SK-MEL-5 (cell line): Measurements from ENCODE around the gene FAM178B.

RAMPAGE:
- cytosol, long total RNA = no peak
- long total RNA = no peak
- nucleus, long total RNA = no peak
Observed at GRCh38 chr2:96254512-96255181, 11.2 kb downstream of the TMEM127 start.

GRCh38 chr2:96286486-96287283, 18.7 kb downstream of the SNRNP200 start:
RAMPAGE:
- cytosol, long total RNA = no peak
- long total RNA = no peak
- nucleus, long total RNA = no peak

RAMPAGE:
- cytosol, long total RNA = no peak
- long total RNA = no peak
- nucleus, long total RNA = no peak
Observed at GRCh38 chr2:96526821-96527984, 9.3 kb upstream of the ARID5A start.

GRCh38 chr2:96531521-96532621, 4.7 kb upstream of the ARID5A start:
RAMPAGE:
- cytosol, long total RNA = no peak
- long total RNA = no peak
- nucleus, long total RNA = no peak

DNA sequence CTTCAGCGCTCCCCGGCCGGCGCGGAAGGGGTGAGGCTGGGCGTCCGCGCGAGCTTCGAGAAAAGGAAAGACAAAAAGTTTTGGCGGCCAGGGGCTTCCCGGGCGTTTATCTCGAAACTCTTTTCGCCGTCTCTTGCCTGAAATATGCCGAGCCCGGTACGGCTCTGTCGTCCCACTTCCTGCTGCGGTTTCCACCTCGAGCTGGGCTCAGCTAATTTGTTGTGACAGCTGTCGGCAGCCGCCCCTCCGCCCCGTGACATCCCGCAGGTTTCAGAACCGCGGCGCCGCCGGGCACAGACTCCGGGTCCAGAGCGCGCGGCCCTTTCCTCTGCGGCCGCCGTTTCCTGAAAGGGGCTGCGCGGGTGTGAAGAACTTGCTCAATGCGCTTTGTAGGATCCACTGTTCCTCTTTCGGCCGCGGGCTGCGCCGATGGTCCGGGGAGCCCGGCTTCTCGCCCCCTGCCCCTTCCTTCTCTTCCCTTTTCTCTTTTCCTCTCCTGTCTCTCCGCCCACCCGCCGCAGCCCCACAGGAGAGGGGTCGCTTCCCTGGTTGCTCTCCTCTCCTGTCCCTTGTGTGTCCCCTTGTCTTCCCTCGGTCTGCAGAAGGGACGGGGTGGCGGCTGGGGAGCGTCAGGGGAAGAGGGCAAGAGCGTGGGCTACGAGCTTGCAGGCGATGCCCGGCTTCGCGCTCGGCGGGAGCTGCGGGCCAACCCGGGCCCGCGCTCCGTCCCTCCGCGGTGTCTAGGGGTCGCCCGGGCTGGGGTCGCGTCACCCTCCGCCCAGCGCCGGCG, 649 bp downstream of the ARID5A start:
RAMPAGE:
- cytosol, long total RNA = no peak
- long total RNA = no peak
- nucleus, long total RNA = no peak

GRCh38 chr2:96601678-96602229, 36.4 kb downstream of the KANSL3 start:
RAMPAGE:
- cytosol, long total RNA = no peak
- long total RNA = no peak
- nucleus, long total RNA = no peak

GRCh38 chr2:96747331-96747668, 7.4 kb upstream of the LMAN2L start:
RAMPAGE:
- cytosol, long total RNA = no peak
- long total RNA = no peak
- nucleus, long total RNA = no peak

DNA sequence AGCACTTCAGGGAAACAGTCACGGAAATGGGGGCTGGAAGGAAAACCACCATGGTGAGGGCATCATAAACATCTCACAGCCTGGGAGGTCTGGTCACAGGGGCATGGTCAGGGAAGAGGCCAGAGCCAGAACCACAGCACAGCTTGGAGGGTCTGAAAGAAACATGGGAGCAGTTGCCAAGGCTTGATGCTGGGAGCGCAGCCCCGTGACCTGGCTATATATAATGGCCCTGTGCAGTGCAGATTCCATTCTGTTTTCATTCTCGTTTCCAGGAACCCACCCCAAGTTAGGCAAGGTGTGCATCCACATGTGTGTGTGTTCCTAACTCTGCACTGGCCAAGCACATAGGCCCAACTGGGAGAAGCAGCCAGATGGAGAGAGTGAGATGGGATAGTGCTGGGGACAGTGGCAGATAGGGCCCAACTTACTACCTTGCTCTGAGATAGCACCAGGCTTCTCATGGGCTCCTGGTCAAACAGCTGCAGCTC, 5.5 kb upstream of the ANKRD39 start:
RAMPAGE:
- cytosol, long total RNA = no peak
- long total RNA = no peak
- nucleus, long total RNA = no peak

DNA sequence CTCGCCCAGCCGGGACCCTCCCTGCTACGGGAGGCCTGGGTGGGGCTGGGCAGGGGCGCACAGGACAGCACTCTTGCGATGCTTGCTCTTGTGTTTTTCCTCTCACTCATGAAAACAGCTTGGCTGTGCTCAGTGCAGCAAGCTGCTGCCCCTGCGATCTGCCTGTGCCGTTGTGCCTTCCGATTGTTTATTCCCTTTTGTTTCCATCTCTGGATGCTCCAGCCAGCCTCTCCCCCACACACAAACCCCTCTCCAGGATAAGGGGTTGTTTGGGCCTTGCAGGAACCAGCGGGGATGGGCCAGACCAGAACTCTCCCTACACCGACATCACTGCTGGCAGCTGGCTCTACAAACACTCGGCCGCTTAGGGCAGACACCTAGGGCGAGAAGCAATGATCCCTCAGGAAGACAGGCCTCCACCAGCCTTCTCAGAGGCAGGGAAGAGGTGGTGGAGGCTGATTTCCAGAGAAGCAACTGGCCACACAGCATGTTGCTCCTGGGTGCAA, 26.3 kb upstream of the SEMA4C start:
RAMPAGE:
- cytosol, long total RNA = no peak
- long total RNA = no peak
- nucleus, long total RNA = no peak

DNA sequence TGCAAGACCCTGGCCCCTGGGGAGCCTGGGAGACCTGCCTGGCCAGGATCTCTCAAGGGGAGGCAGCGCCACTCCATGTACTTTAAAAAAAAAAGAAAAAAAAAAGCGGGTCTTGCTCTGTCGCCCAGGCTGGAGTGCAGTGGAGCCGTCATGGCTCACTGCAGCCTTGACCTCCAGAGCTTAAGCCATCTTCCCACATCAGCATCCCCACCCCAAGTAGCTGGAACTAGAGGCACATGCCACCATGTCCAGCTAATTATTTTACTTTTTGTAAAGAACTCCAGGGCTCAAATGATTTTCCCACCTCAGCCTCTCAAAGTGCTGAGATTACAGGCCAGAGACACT, 29.6 kb upstream of the SEMA4C start:
RAMPAGE:
- cytosol, long total RNA = no peak
- long total RNA = no peak
- nucleus, long total RNA = no peak

DNA sequence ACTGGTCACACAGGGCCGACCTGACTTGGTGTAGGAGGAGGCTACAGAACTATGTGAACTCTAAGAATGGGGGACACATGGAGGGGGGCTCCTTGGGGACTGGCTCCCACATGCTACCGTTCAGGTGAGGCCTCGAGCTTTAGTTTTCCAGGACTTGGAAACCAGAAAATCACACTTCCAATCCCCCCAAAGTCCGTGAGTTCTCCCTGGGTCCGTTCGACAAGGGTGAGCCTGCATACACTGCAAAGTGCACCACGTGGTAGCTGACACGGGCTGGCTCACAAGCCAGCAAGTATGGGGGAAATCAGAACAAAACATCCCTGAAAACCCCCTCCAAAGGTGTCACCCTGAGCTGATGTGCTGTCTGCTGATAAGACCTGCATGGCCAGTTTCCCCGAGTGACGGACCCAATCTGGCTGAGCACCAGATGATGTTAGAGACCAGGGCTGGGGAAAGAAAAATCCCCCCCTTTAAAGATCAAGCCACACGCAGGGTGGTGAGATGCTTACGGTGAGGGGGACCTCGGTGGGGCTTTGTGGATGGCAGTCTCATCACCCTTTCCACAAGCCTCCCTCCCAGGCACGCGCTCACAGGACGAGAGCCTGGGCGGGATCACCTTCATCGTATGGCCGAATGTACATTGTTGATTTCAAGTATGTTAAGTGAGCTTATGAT, 54.3 kb upstream of the SEMA4C start:
RAMPAGE:
- cytosol, long total RNA = no peak
- long total RNA = no peak
- nucleus, long total RNA = no peak

DNA sequence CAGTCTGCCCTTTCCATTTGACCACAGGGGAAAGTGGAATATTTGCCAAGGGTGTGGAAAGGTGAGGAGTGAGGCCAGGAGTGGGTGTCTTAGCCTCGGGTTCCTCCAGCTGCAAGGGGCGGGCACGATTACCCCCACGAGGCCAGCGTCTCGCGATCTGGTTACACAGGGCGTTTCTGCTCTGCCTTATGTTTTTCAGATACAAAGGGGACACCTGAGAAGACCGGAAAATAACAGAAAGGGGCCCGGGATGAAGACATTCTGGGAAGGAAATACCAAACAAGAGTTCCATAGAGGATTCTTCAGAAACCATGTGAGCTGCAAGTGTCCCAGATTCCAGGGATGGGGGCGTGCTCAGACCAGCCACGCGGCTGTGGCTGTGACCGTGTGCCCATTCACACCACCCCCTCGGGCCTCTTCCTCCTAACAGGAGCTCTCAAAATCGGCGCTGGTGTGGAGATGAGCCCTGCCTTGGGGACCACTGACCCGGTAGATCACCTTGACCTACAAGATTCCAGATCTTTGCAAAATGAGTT, 34.3 kb downstream of the FAM178B start:
RAMPAGE:
- cytosol, long total RNA = no peak
- long total RNA = no peak
- nucleus, long total RNA = no peak

GRCh38 chr2:96986310-96986852, at the start of gene FAM178B:
Gene FAM178B (minus strand): TSS chr2:96986580.
RAMPAGE:
- cytosol, long total RNA = start-site peak on the minus strand at chr2:96986554-96986580, 30 and 115 reads in 2 replicates
- long total RNA = no peak
- nucleus, long total RNA = start-site peak on the minus strand at chr2:96986531-96986593, 40 and 79 reads in 2 replicates

RAMPAGE:
- cytosol, long total RNA = no peak
- long total RNA = no peak
- nucleus, long total RNA = no peak
Observed at GRCh38 chr2:97213308-97213751, 100.4 kb downstream of the ANKRD36 start.

DNA sequence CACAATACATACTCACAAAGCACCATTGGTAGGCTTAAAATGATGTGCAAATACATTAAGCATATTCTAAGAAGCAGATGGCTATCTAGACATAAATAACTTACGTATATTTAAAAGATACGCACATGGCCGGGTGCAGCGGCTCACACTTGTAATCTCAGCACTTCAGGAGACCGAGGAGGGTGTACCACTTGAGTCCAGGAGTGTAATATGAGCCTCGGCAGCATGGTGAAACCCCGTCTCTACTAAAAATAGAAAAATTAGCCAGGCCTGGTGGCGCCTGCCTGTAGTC, 189.9 kb downstream of the ANKRD36 start:
RAMPAGE:
- cytosol, long total RNA = no peak
- long total RNA = no peak
- nucleus, long total RNA = no peak

DNA sequence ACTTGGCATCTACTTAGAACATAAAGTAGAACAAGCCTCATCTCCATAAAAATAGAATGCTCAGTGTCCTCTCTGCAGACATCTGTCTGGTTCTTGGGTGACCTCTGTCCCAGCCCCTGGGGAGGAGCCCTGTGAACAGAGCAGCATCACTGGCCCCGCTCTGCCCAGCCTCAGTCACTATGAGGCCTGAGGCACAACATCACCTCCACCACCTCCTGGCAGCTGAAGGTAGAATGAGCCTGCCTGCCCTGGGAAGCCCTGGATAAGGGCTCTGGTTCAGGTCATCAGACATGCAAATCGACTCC, 229.5 kb downstream of the ANKRD36B start:
RAMPAGE:
- cytosol, long total RNA = no peak
- long total RNA = no peak
- nucleus, long total RNA = no peak

DNA sequence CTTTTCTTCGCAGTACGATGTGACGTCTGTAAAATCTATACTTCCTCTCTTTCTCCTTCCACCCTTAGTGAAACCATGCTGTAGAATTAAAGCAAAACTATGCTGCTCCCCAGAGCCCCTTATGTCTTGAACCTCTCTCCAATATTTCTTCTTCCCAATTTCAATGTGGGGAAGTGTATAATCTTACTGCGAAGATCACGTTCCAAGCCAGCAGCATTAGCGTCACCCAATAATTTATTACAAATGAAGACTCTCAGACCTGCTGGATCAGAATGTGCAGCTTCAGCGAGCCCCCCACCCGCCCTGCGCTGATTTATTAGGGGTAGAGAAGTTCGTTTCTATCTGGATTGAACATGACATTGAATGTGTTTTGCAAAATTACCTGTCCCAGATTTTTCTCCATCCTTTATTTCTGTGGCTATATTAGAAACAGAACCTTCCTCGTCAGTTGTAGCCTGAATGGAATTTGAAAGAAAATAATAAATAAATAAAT, 36.8 kb downstream of the ANKRD36B start:
RAMPAGE:
- cytosol, long total RNA = no peak
- long total RNA = no peak
- nucleus, long total RNA = no peak

GRCh38 chr2:97590454-97591211, 956 bp upstream of the ANKRD36B start:
RAMPAGE:
- cytosol, long total RNA = no peak
- long total RNA = no peak
- nucleus, long total RNA = no peak

GRCh38 chr2:97619105-97619599, 26.7 kb upstream of the COX5B start:
RAMPAGE:
- cytosol, long total RNA = no peak
- long total RNA = no peak
- nucleus, long total RNA = no peak

RAMPAGE:
- cytosol, long total RNA = no peak
- long total RNA = no peak
- nucleus, long total RNA = no peak
Observed at GRCh38 chr2:97673522-97674636, 4.4 kb downstream of the C2orf92 start.